ENCODE measurements around a stretch of chr6.

DNA sequence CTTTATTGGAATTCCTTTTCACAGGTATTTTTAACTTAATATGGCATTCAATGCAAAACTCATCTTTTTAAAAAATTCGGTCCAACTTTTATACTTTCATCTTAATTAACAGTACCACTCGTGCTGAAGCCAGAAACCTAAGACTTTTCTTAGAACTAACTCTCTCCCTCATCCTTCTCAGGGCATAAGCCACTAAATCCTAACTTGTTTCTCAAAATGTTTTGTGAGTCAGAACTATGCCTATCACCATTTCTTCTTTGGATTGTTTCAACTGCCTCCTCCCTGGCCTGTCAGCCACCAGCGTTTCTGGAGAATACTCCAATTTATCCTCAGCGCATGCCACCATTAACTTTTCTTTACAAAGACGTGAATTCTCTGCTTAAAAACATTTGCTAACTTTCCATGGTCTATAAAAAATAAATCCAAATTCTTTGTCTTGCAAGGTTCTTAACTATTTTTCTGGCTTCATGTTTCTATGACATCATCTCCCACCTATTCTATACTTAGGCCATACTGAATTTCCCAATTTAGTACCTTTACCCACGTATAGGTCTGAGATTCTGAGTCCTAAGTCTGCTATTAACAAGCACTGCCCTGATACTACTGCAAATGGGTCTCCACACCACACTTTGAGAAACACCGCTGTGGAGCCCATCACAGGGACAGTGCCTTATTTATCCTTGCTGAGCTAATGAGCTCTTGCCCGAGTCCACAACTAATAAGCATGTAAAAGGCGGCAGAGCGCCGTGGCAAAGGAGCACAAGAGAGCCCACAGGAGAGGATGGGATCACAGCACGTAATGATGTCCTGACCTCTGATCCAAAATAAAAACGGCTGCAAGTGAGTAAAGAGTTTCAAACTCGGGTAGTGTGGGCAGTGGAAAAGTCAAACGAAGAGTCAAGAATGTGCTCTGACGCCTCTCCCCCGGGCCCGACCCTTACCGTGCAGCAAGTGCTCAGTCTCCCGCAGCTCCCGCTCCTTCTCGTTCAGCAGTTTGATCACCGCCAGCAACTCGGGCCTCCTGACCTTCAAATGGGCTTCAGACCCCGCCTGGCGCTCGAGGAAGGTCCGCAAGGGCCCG is 683 bp downstream of the MTRF1L start:
- RRBS, 2 experiments: no CpG with 5 or more reads among the region's 29 CpGs

DNA sequence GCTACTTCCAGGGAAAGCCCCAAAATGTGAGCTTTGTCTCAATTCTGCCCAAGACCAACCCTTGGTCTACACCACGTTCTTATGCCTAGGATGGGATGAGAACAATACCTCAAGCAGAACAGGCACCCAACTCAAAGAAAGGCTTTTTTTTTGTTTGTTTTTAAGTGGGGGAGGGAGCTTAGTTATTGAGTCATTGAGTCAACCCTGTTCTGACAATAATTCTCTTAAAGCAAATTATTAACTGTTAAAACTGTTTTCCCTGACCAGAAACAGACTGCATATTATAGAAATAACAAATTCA is 106.9 kb downstream of the IPCEF1 start:
- RRBS, 2 experiments: no CpG with 5 or more reads among the region's 1 CpG

GRCh38 chr6:154832701-154833902 is 99.9 kb downstream of the SCAF8 start:
- RRBS, 2 experiments: no CpG with 5 or more reads among the region's 13 CpGs

GRCh38 chr6:155085347-155086226 is 90.5 kb downstream of the TIAM2 start:
- RRBS, 2 experiments: no CpG with 5 or more reads among the region's 9 CpGs

- RRBS, 2 experiments: 100% methylated on average over 1 of the region's 11 CpGs; no CpG with 5 or more reads in 1 of the 2 experiments
Measured at GRCh38 chr6:155216574-155217234, 47.1 kb upstream of the CLDN20 start.

DNA sequence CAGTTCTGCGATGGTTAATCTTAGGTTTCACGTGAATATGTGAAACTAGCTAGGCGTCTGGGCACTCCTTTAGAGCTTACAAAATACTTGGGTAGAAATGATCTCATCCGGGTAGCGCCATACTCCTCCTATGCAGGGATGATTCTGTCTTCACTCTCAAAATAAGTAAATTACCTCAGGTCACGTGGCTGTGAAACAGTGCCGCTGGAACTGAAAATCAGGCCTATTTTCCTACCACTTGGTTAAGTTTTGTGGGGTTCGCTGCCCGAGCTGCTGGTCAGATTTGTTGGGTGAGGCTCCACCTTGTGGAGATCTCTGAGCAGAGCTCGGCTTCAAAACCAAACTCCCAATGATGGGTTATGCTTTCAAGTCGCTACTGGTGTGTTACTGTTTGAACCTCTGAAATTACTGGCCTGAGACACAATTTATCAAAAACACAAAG is 15.5 kb upstream of the CLDN20 start:
- RRBS, 2 experiments: no CpG with 5 or more reads among the region's 11 CpGs

- RRBS, 2 experiments: no CpG with 5 or more reads among the region's 1 CpG
Measured at GRCh38 chr6:155253270-155253966, 10.4 kb upstream of the CLDN20 start.

DNA sequence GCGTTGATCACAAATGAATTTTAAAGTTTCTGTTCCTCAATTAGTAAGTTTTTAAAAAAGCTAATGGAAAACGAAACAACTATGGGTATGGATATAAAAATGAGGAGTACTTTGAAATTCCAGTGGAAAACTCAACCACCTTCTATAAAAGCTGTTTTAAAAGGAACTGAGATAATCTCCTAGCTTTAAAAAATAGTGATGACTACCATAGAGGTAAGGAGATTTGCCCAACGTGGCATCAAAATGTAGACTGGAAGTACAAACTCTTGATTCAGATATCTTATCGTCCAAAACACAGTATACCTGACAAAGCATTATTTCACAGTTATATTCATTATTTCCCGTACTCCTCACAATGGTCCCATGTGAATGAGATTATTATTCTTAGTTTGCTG is 1.1 kb upstream of the TFB1M start:
- RRBS, 2 experiments: no CpG with 5 or more reads among the region's 5 CpGs

DNA sequence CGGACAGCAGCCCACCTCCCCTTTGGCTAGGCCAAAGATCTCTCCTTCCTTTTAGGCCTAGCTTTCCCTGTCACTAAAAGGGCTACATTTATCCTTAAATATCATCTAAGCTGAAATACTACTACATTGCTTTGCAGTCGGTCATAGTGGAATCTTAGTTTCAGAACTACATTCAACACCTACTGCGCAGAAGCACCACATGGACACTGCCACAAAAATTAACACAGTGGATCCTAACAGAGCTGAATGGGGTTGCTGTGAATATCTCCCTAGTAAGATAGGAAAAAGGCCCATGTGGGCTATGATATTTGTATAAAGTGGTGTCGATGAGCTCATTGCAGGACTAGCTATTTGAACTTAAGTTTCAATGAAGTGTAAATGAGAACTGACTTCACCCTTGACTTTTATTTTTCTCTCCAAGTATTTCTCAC is 56.6 kb upstream of the ARID1B start:
- RRBS, 2 experiments: no CpG with 5 or more reads among the region's 4 CpGs

DNA sequence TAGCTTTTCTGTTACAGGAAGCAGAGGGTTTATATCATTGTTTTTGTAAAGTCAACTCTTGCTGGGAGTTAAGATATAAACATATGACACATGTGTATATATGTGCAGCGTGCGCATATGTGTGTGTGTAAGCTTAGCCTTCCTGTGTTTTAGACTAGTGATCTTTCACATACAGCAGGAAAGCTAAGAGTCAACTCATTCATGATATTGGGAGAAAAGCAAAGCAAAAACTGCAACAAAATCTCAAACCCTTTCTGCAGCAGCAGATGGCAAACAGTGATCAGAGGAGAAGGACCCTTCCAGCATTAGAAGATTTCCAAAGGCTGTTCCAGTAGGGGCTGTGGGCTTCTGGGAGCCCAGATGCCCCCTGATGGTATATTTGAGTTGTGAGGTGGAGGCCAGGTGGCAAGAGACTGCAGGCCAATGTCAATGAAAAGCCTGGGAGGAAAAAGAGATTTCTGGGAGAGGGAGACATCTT is 102.5 kb downstream of the ARID1B start:
- RRBS, 2 experiments: no CpG with 5 or more reads among the region's 2 CpGs

DNA sequence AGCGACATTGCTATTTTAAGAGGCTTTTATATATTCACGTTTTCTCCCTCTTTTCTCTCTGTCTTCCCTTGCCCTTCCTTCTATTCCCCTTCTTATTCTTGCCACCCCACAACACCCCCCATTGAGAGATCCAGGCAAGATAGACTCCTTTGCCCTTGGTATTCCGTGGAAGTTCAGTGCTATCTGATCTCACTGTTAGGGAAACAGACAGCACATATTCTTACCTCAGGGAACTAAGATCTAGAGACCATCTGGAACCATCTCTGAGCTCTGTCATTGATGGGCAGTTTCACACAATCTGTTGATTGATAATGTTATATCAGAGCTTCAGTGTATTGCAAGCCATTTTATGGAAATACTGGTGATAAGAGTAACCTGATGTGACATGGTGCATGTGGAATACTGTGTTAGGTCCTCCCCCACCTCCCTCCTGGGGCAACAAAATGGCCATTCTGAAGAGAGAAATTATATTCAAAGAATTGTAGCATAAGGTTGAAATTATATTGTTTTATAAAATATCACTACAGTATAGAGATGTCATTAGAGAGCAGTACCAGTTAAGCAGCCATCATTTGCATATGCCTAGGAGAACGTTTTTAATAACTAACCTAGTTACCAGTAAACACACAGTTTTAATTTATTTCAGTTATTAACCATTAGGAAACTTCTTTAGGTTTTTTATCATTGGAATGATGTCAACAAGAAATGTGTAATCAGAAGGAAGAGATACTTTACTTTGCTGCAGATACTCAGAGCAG is 228.9 kb downstream of the ARID1B start:
- RRBS, 2 experiments: no CpG with 5 or more reads among the region's 4 CpGs

GRCh38 chr6:157010631-157011177 is 233.5 kb downstream of the ARID1B start:
- RRBS, 2 experiments: no CpG with 5 or more reads among the region's 3 CpGs

DNA sequence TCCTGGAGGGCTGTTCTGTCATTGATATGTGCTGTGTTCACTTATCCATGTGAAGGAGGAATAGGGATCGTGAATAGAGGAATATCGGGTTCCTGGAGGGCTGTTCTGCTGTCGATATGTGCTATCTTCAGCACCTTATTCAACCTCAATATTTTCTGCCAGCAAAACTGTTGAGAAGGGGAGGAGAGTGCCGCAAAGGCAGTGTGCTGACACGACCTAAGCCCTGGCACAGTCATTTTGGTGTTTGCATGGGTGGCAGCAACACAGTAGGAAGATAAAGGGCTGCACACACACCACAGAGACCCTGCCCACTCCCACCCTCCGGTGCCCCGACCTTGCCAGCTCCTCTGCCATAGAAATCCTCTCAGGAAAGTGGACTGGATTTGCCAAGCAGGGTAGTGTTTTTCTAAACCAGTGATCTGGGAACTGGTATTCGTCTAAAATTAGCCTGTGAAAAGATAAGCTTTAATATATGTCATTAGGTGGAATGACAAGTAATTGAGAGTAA is 47.0 kb downstream of the ZDHHC14 start:
- RRBS, 2 experiments: no CpG with 5 or more reads among the region's 8 CpGs

- RRBS, 2 experiments: no CpG with 5 or more reads among the region's 10 CpGs
Measured at GRCh38 chr6:157434552-157435063, 53.6 kb downstream of the ZDHHC14 start.

GRCh38 chr6:157530151-157530692 is 149.2 kb downstream of the ZDHHC14 start:
- RRBS, 2 experiments: no CpG with 5 or more reads among the region's 5 CpGs

- RRBS, 2 experiments: no CpG with 5 or more reads among the region's 28 CpGs
Measured at GRCh38 chr6:157649769-157650628, 173.0 kb upstream of the SNX9 start.

DNA sequence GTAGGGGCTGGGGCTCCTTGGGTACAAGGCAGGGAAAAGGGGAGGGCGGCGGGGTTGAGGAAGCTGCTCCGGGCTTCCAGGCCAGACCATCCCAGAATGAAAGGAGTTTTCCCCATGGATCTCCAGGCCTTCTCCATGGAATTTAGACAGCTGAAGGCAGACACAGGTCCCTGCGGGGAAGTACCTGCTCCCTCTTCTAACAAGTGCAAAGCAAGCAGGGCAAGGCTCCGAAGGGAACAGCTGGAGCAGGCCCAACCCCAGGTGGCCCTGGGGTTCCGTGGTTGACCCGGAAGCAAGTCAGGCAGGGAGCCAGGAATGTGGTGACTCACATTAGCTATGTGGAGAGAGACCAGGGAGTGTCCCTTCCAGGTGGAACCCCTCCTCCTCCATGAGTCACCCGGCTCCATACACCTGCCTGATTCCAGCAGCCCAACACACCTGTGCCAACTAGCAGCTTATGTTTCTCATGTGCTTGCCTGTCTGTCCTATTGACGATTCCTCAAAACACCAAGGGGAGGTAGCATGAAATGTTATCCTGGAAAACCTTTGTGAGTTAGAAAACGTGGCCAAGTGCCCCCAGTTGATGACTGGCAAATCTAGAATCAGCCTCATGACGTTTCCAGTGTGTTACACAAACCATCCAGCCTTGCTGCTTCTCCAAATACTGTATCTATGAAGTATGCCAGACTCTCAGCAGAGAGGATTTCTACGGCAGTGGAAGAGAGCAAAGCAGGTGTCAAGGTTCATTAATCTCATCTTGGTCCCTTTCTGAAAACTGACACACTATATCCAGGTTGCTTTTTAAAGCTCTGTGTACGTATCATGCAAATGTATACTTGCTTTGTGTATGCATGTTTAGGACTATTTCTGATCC is 59.6 kb upstream of the SNX9 start:
- RRBS, 2 experiments: 0 to 10% methylated on average over 1 to 2 of the region's 13 CpGs

GRCh38 chr6:157951782-157952251 is 29.8 kb upstream of the SYNJ2 start:
- RRBS, 2 experiments: no CpG with 5 or more reads among the region's 9 CpGs

- RRBS, 2 experiments: 57 to 62% methylated on average over 7 of the region's 29 CpGs
Measured at GRCh38 chr6:157980886-157981310, 765 bp upstream of the SYNJ2 start.

- RRBS, 2 experiments: no CpG with 5 or more reads among the region's 10 CpGs
Measured at GRCh38 chr6:157985289-157985871, 3.7 kb downstream of the SYNJ2 start.

Data from Panc1 (cell line).